ENCODE results near the gene VPS4A.

GRCh38 chr16:68351806-68352657, 41.2 kb downstream of the PRMT7 start:
- PRO-cap = no peak

GRCh38 chr16:68415925-68417109, 32.0 kb downstream of the SMPD3 start:
- PRO-cap = no peak

GRCh38 chr16:68434474-68435135, 13.7 kb downstream of the SMPD3 start:
- PRO-cap = no peak

DNA sequence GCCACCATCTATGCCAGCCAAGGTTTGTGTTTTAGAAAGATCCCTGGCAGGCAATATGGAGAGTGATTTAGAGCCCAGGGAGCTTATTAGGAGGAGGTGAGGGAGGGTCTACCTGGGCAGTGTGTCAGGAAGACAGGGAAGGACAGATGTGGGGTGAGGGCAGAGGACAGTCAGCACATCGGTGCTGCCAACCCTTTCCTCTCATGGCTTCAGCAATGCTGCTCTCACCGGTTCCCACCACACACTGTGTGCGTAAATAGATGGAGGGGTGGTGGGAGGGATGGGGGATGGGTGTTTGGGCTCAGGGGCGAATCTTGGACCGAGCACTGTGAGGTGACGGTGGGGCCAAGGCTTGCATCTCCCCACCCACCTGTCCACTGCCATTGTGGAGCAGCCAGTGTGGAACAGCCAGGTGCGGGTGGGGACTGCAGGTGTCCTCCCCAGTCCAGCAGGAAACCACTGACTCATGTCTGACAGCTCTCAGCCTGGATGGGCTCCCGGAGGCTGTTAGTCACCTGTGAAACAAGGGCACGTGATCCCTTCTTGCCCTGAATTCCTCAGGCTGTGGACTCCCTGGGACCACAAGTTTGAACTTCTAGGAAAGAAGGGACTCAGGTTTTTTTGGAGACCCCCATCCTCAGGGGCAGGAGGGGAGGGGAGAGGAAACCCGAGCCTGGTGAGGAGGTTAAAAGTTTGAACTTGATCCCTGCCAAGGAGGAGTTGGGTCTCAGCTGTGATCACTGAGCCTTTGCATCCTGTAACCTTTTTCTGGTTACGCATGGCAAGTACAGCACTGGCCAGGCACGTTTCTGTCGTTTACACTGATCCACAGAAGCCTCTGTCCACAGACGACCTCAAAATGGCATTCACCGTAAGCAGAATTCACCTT, 42.7 kb upstream of the SMPD3 start:
- PRO-cap = no peak

- PRO-cap = no peak
Observed at GRCh38 chr16:68520662-68521268, 18.3 kb upstream of the ZFP90 start.

DNA sequence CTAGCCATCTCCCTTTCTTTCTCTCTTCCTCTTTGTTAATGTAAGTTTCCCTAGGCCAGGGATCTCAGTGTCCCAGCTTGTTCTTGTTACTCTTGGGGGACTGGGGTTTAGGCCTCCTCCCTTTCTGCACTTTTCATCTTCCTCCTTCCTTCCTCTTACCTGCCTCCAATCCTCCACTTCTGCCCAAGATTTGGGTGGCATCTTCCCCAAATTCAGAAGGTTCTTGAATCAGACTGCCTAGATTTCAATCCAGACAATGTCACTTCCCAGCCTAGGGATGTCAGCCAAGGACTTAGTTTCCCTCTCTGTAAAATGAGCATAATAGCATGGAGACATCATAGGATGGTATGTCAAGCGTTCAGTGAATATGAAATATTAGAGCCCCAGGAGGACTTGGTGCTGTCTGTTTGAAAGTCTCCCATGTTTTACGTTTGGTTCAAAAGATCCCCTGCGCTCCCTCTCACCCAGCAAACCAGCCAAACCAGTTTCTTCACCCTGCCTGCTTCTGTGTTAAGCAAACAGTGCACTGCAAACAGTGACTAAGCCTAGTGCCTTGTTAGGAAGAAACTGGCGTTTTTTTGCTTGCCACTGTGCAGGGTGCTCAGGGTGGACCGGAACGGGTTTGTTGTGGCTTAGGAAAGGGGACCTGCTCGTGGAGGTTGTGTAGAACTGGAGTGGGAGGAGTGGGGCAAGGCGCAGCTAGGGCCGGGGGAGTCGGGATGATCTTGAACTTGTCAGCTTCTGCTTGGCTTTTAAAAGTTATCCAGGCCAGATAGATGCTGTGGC, 7.5 kb downstream of the CDH1 start:
- PRO-cap = no peak

GRCh38 chr16:68746757-68747420, 9.8 kb downstream of the CDH1 start:
- PRO-cap = no peak

DNA sequence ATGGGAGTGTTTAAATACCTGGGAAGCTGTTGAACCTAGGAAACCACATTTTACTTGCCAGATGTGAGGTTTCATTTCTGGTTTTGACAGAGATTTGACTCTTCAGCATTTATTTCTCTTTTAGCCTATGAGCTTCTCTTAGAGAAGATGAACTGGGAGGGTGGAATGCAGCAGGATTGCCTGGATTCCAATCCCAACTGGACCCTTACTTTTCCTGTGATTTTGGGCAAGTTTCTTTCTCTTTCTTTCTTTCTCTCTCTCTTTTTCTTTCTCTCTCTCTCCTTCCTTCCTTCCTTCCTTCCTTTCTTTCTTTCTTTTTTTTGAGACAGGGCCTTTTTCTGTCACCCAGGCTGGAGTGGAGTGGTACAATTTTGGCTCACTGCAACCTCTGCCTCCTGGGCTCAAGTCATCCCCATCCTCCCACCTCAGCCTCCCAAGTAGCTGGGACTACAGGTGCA, 20.4 kb downstream of the CDH1 start:
- PRO-cap = no peak

DNA sequence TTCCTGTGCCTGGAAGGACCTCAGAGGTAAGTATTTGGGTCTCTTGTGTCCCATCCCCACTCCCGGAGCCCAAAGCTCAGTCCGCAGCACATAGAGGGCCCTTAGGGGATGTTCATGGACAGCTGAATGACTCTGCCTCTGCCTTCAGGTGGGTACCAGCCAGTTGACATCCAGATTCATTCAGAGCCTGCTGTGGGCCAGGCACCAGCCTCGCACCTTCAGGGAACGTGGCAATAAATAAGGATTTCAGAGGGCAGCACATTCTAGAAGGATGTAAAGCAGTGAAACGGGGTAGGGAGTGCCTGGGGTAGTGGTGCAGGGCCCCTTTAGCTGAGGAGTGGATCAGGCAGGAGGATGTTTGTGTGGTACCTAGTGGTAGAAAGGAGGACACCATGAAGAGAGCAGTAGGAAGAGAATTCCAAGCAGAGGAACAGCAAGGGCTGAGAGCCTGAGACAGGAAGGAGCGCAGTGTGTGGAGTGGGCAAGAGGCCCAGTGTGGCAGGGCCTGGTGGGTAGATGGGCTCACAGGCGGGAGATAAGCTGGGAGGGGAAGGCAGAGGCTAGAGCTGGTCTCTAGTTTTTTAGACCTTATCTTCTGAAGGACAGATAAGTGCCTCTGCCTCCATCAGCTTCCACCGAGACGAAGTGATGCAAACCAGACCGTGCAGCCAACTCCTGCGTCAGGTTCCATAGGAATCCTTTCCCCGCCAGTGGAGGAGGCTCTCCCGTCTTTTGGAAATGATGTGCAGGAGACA, 33.4 kb downstream of the CDH1 start:
- PRO-cap = no peak

DNA sequence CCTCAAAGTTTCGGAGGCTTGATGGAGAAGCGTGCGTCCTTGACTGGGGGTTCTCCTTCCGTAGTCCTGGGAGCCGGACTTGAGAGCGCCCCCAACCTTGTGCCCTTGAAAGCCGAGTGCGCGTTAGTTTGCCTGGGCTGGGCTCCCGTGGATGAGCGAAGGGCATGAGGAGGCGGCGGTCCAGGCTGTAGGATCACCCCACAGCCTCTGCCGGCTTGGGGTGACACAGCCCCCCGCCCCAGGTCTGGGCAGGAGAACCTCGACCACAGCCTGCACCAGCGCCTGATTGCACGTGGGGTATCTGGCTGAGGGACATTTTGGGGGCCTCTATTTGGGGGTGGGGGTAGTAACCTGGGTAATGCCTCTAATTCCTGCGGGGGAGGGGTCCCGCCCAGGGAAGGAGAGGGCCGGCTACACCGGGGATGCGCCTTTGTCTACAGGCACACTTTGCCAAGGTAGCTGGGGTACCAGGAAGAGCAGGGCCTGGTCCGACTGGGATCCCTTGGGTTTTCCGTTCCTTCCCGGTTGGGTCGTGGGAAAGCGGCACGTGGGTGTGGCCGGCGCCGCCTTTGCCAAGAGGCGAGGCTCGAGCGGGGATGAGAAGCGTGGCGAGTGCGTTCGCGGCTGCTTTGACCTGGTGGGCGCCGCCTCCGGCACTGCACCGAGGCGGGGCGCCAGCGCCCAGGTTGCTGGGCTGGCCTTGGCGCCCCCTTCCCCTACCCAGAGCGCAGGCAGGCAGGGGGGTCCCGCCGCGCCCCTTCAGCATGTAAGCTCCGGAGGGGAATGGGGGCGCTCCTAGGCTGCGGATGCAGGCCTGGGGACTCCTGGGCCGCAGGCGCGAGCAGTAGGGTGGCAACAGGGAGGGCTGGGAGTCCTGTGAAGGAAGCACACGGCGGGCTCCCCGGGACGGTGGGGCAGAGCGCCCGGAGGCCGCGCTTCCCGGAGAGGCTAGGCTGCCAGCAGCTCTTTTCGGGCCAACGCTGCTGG, 1.8 kb downstream of the HAS3 start:
- PRO-cap = no peak

DNA sequence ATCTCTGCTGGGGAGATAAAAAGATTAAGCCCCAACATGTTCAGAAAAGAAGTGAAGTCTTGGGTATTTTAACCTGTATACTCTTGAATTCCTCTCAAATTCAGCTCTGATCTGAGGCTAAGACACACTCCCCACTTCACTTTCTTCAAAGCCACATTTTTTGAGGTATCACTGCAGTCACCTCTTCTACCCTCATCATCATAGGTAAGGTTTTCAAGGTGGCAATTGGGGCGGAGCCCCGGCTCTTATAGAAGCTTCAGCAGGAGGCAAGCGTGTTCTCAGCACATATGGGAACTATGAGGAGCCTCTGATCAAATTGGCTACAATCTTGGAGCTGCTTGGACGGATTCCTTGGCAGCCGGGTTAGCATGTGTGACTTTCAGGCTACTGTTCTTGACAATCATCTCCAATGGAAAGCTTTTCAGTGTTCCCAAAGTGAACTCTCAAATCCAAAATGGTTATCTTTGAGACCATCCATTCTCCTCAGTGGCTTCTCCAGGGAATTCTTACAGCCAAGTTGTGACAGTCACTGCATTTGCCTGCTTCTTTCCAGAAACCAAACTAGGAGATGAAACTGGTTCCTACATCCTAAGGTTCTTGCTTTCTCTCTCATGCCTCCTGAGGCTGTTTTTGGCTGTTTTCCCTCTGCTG, 10.7 kb downstream of the HAS3 start:
- PRO-cap = no peak

DNA sequence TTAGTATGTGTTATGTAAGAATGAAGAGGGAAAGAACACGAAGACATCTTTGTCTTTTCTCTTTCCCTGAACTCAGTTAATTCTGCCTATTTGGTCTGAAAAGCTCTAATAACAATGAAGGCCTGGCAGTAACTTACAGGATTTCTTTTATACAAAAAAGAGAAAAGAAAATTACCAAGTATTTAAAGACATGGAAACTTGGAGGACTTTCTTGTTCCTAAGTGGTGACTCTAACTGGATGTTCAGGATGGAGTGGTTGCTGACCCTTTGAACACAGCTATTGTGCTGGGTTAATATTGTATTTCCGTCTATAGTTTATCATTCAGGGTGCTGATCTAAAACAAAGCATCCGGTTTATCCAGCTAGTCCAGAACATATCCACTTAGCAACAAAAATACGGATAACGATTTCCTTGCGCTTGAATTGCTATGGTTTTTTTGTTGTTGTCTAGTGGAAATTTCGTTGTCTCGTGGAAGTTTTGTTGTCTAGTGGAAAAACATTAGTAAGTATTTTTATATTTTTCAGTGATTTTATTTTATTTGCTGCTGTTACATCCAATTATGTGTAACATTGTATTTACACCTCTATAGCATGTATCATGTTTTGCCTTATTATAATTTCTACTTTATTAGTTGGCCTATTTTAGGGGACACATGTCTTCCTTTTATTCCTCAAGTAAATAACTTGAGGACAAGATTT, 38.2 kb downstream of the SNTB2 start:
- PRO-cap = no peak

GRCh38 chr16:69311174-69312262, at the start of gene VPS4A:
Gene VPS4A (plus strand): TSS chr16:69311350.
- PRO-cap = bidirectional peak, plus-strand start at chr16:69311357, minus-strand start at chr16:69311085

DNA sequence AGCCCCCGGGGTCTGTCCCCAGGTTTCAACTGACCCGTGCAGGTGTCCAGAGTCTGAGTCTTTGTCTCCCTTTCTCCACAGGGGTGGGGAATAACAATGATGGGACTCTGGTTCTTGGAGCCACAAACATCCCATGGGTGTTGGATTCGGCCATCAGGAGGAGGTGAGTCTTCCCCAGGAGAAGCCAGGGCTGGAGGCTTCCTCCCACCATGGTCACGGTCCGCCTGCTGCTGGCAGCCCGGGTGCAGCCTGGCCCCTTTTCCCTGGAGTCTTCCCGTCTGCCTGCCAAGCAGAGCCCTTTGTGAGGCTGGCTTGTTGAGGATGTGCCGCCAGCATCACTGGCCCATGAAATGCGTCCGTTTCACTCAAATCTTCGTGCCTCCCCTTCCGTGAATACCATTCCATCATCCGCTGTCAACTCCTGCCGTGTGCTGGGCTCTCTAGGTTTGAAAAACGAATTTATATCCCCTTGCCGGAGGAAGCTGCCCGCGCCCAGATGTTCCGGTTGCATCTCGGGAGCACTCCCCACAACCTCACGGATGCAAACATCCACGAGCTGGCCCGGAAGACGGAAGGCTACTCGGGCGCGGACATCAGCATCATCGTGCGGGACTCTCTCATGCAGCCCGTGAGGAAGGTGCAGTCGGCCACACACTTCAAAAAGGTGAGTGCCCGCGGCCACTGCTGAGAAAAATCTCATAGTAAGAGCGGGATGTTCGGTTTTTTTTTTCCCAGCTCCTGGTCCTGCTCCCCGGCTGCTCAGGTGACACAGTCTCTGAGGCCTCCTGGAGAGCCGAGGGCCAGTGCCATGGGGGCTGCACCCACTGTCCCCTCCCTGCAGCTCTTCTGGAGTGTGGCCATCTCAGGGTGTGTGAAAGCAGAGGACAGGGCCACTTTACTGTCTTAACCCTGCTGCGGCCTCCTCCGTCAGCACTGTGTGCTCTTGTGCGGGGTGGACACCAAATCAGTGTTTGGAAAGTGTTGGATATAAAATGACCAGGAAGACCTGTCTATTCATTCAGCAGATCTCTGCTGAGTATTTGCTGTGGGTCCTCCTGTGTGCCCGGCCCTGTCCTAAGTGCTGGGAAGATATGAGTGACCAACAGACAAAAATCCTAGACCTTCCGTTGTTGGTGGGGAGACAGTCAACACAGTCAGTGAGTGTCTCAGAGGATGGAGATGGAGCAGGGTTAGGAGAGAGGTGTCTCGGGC, 9.4 kb downstream of the PDF start:
- PRO-cap = no peak

DNA sequence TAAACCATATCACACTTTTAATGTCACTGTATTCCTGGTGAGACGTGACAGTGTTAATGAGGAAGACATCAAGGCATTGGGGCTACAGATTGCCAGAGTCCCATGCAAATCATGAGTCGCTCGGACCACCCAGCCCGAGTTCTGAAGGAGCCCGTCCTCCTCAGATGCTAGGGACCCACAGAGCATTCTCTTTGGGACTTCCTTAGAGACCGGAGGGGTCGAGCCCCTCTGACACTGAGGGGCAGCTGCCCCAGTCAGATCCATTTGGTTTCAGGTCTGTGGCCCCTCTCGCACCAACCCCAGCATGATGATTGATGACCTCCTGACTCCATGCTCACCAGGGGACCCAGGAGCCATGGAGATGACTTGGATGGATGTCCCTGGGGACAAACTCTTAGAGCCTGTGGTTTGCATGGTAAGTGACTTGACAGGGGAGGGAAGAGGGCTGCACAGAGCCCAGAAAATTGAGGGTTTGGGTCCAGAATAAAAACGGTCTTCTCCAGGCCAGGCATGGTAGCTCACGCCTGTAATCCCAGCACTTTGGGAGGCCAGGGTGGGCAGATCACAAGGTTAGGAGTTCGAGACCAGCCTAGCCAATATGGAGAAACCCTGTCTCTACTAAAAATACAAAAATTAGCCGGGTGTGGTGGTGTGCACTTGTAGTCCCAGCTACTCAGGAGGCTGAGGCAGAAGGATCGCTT, 8.0 kb downstream of the PDF start:
- PRO-cap = no peak

DNA sequence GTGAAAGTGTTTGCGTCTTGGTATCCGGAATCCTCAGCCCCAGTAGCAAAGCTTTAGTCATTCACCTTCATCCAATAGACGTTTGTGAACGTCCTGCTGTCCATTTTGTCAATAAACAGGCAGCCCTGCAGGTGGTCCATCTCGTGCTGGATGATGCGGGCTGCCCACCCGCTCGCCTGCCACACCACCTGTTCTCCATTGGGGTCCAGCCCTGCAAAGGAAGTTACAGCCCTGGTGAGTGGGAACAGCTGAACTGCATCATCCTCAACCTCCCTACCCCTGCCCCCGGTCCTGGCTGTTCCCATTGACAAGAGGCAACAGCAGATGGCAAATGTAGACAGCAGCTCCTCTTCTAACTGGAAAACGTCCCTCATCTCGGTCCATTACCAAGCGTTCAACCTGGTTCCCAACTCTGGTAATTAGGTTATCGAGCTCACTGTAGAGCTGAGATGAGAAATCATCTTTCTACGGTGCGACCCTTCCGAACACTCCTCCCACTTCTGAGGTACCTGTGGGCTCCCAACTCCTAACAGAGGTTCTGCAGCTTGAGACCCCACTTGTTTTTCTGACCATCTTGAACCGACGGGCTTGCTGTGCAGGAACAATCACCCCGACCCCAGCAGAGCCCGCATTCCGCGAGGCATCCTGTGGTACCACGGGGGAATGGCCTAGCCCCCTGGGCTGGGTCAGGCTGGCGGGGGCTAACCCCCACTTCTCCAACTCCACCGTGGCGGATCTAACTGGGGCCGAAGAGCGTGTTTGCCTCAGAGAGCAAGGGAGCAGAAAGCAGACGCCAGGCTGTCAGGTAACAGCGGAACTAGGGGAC, 1.2 kb downstream of the PDF start:
- PRO-cap = no peak

DNA sequence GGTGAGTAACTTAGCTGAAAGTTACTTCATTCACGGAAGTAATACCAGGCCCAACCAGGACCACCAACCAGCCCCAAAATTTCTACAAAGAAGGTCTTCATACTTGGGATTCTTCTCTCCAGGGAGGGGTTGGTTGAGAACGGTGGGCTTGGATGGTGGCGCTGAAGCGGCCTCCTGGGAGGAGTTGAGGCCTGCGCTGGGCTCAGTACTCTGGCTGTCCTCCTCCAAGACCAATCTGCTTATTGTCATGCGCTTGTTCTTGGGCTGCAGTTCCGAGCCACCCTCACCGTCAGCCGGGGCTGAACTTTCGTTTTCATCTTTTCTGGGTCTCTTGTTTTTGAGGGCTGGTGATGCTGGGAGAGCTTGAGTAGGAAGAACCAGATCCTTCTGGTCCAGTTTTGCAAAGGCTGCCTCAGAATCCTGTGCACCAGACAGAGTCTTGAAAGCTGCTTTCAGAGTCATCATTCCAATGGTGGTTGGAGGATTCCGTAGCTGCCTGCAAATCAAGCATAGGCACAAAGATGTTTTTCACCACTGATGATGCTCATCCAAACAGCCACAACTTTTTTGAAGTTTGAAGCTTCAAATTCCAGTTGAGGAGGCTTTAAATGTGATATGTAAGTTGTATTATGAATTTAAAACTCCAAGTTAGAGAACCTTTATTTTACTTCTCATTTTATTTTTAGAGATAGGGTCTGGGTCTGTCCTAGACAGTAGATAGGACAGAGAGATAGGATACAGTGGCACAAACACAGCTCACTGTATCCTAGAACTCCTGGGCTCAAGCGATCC, 15.3 kb upstream of the TMED6 start:
- PRO-cap = no peak

DNA sequence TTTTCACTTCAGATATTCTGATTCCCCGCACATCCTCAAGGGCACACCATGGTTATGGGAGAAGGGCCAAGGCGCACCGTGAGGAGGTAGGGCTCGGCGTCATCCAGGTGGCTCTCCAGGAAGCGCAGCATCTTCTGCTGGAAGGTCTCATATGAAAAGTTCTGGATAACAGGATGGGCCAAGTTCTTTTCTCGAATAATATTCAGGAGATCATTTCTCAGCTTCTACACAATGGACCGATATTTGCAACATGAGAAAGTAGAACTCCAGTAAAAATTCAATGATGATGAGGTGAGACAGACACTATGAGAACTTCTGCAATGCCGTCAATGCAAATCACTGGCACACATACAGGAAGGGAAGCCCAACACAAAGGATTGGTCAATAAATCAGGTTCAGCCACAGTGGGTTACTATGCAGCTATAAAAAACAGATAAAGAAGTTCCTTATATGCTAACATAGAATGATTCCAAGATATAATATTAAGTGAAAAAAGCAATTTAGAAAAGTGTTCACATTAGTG, 15.3 kb downstream of the TERF2 start:
- PRO-cap = no peak

DNA sequence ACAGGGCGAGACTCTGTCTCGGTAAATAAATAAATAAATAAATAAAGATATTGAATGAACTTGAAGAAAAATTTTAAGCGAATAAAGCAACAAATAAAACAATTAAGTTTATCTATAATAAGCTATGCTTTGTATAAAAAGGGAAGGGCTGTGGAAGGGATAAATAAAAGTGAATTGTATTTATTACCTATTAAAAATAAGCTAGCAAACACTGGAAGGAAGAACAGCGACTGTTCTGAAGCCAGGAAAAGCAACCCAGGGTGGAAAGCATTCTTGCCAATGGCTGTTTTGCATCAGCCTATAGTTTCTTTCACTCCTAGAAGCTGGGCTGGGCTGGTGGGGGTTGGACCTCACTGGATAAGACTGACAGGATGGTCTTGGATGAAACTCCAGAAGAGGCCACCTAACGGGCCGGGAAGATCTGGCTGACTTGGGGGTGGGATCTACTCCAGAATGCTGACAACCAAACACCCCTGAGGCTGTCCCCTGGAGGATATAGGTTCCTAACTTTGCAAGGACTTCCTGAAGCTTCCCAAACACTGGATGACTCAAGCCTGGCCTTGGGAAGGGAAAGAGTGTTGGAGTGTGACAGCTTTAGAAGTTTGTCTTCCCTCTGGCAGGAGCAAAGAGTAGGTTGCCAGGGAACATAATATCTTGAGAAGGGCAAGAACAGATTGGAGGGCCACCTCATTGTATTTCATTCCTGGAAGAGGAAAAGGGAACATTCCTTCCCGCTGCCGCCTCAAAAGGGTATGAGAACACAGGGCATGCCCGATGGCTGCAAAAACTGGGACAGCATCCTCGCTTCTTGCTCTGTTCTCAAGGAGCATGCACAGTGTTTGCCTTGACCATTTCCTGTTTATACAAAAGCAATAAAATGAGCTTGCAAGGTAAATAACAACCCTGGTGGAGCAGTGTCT, 6.9 kb upstream of the CYB5B start:
- PRO-cap = no peak

GRCh38 chr16:69443737-69444912, 19.7 kb downstream of the CYB5B start:
- PRO-cap = bidirectional peak, plus-strand start at chr16:69444302, minus-strand start at chr16:69444185